Fibroblast of villous mesenchyme (primary cell): ENCODE measurements around a stretch of chr17.

GRCh38 chr17:58518477-58519040 lies 4.1 kb upstream of the MTMR4 start:
- CAGE, long polyA plus RNA: no peak

GRCh38 chr17:58528733-58529764 lies 14.6 kb upstream of the MTMR4 start:
- CAGE, long polyA plus RNA: no peak

DNA sequence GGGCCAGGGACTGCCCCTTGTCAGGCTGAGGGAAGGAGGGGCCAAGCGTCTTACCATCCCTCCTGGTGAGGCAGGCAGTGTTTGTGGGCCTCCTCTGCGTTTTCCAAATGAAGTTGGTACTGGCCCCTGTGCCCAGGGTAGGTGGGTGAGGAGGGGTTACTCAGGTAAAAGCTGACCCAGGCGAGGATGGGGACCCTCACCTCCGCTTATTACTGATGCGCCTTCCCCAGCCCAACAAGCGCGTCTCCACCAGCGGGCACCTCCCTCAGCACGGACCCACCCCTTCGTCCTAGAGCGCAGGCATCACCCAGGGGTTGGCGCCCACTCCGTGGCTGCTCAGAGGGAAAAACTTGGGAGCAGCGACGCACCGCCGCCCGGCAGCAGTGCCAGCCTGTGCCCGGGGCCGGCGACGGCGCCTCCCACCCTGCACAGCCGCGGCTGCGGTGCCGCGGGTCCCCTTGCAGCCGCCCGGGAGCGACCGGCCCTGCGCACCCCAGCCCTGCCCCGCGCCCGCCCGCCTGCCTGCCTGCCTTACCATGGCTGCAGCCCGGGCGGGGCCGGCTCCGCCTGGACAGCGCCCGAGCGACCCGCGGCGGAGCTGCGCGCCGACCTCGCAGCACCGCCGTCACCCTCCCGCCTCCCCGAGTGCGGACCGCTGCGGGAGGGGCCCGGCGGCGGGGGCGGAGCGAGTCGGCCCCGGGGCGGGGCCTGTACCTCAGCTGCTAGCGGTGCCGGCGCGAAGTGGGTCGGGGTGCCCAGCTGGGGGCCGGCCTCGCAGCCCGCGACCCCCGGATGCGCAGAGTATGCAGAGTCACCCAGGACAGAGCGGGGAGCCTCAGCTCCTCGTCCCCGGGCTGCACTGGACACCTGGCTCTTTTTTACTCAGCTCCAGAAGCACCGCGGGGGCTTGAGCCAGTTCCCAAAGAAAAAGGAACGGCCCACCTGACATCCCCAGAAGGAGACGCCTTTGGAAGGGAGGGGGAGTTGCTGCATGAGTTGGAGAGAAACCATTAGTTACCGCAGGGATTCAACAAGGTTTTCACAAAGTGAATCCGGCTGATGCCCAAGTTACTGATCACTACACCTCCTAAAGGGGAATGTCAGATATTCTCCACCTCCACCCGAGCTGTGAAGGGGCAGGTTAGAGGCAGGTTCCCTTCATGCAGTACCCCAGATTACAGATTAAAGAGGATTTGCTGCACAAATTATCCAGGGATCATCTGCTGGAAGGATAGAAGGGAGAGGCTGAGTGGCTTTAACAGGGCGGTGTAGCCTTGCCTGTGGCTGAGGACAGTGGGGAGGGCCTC lies 12.2 kb downstream of the SEPTIN4 start:
- CAGE, long polyA plus RNA: start-site peak on the minus strand centred at position 609 of the sequence, 81 bp wide, 18 and 14 reads in 2 replicates

DNA sequence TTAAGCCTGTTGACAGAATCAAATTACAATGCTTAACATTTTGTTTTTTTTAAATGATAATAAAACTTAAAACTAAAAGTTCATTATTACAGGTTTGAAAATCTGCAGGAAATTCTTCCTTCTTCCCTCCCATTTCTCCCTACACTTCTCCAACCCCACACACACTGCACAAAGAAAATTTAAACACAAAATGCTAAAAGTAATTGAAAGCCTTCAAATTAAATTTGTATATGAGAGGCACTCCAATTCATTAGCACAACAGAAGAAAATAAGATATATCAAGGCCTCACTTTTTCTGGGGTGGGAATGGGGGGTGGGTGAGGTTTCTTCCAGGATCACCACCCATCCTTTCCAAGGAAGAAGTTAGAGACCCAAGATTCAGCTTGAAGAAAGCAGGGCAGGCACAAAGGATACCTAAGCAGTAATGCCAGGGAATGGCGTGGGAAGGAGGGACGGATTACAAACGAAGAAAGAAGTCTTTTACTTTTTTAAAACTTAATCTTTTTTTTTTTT lies 1.6 kb downstream of the SKA2 start:
- CAGE, long polyA plus RNA: no peak

DNA sequence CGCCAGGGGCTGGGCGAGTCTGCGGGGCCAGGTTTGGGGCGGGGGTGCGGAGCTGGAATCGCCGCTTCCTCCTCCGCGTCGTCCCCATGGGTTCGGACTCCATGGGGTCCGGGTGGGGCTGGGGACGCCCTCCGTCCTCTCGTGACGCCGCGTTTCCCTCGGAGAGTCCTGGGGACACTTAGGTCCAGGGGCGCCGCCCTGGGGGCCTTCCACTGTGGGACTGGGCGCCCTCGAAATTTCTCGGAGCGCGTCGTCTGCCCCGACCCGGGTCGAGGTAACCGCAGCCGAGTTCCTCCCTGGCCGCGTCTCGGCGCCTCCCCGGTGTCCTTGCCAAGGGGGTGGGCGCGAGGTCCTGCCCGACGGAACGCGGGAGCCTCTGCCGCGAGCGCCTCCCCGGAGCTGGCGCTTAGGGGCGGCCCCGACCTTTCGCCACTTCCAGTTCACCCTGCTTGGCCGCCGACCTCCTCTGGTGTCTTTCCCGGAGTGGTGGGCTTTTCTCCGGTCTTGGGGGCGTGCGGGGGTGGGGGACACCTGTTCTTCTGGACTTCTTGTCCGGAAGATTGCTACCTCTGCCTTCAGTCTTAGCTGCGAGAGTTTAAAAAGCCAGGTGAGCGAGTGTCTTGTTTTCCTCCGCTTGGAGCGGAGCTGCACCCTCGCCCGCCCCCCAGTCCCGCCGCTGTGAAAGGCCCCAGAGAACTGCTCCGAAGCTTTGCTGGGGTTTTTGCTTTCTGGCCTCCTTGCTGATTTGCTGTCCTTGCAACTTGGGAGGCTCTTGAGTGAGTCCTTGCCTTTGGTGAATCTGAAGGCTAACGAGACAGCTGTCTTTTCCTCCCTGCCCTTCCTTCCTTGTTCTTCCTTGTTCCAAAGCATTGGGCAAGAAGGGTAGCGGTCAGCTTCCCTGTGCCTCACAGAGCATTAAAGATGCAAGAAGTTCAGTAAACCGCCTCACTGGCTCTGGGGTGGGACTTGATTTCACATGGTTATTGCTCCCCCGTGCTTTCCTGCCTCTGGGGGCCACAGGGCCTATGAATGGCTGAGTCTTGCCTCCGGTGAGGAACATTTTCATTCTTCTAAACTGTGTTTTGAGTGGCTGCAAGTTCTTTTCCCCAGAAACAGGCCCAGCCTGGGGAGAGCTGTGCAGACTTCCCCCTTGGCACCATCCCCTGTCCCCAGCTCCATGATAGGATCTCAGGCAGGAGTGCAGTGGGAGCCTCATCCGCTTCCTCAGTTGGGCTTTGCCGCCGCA lies 1.1 kb downstream of the YPEL2 start:
- CAGE, long polyA plus RNA: no peak

DNA sequence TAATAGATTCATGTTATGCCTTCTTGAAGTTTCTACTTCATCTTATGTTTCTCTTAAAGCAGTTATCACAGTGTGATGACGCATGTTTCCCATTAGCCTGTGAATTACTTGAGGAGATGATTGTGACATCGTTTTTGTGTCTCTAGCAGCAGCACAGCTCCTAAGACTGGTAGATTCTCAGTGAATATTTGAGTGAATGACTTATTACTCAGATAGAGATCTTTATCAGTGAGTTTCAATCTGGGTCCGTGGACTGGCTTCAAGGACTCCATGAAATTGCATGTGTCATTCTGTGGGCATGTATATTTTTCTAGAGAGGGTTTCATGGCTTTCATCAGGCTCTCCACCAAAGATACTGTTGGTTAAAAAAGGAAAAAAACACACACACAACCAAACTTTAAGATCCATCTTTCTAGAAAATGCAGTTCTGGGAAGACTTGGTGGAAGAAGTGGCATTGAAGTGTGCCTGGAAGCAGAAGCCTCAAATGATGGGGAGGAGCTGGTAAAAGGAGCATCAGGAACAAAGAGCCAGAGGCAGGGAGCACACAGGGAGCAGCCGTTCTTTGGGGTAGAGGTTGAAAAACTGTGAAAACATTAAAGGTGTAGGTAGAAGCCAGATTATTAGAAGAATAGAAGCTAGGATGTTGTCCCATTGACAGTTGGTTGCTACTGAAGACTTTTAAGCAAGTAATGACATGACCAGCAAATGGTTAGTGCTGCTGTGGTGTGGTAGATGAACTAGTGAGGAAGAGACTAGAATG lies 30.1 kb downstream of the YPEL2 start:
- CAGE, long polyA plus RNA: no peak

GRCh38 chr17:59378539-59379111 lies 47.2 kb downstream of the YPEL2 start:
- CAGE, long polyA plus RNA: no peak

DNA sequence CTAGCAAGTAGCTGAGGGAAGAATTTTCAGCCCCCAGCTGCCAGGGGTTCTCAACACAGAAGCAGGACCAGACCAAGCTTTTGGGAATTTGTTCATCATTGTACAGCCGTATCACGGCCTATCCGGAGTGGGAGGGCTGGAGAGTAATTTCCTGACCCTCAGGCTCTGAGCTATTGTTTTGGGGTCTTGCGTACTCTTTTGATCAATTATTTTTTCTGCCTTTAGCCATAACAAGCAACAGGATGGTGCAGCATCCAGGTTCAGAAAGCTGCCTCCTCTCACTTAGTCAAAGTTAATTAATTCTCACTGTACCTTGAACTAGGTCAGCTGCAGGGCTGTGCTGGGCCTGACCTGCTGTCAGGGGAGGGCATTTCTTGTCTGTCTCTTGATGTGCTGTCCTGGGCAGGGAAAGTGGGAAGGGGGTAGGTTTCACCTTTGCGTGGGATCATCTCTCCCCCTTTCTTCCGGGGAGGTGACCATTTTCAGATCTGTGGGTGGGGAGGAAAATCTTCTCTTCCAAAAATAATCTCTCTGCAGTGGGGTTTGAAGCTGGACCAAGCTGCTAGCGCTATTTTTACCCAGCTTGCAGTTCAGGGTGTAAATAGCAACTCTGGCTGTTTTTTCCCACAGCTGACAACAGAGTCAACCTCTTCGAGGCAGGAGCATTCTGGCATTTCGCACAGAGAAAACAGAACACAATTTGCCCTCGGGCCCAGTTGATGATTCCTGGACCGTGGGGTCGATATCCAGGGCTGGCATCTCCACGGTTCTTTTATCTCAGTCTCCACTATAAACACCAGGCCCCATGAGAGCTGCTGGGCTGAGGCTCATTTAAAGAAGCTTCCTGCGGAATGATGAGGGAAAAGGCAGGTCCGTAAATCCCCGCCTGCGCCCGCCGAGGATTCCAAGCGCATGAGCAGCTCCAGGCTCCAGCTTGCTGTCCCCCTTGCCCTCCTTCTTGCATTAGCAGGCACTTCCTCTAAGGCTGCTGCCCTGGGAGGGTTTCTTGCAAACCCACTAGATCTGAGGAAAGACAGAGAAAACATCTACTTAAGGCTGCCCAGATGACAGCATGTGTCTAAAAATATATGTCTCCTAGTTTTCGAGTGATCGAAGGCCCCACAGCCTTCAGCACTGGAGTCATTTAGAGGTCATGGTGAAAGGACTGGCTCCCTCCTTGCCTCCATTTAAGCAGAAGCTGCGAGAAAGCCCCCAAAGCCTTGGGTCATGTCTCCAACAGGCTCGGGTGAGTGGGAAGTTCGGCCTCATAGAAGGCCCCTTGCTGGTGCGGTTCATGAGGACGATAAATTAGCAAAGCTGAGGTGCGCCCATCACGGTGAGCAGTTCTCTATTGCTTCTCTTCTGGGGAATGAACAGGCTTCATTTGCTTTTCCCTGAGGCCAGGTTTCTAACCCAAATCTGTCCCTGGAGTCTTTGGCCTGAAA lies 93.9 kb downstream of the YPEL2 start:
- CAGE, long polyA plus RNA: no peak

- CAGE, long polyA plus RNA: no peak
Measured at GRCh38 chr17:59469682-59470436, 95.6 kb upstream of the DHX40 start.

- CAGE, long polyA plus RNA: no peak
Measured at GRCh38 chr17:59647954-59648605, 28.4 kb downstream of the CLTC start.

DNA sequence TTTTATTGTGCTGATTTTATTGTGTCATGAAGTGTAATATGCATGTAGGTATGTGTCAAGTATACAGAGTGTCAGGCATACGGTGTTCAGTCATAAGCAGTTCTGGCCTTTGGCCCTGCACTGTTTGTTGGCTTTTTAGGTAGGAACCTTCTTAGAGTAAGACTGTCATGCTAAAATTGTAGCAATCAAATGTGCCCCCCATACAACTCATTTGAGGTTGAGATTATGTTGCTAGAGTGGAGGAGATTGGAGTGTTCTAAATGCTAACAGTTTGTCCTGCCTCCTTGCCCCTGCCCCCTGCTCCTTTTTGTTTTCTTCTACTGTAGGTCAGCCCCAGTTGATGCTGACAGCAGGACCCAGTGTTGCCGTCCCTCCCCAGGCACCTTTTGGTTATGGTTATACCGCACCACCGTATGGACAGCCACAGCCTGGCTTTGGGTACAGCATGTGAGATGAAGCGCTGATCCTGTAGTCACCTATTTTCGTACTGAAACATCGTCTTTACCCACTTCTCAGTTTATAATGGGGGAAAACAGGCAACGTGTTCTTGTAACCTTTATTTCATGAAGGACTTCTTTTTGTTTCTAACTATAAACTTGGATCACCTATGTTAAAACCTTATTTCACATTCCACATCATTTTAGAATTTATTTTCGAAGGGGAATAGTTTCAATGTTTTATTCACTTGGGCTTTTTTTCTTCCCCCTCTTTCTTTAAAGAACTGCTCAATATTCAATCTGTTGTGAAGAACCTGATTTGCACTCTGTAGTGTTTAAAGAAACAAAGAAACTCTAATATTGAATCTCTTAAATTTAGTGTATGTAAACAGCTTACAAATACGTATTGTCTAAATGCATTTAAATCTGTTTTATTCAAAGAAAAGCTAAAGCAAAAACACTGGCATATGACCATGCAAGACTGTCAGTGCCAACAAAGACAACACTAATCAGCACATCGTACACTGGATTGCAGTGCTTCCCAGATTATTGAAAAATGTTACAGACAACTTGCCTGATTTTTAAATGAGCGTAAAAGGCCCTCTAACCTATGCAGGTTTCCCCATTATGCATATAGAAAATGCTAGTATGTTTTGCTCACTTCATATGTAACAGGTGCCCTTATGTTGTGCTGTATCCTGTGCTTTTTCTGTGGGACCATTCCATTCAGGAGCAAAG lies 13.4 kb downstream of the PTRH2 start:
- CAGE, long polyA plus RNA: no peak

DNA sequence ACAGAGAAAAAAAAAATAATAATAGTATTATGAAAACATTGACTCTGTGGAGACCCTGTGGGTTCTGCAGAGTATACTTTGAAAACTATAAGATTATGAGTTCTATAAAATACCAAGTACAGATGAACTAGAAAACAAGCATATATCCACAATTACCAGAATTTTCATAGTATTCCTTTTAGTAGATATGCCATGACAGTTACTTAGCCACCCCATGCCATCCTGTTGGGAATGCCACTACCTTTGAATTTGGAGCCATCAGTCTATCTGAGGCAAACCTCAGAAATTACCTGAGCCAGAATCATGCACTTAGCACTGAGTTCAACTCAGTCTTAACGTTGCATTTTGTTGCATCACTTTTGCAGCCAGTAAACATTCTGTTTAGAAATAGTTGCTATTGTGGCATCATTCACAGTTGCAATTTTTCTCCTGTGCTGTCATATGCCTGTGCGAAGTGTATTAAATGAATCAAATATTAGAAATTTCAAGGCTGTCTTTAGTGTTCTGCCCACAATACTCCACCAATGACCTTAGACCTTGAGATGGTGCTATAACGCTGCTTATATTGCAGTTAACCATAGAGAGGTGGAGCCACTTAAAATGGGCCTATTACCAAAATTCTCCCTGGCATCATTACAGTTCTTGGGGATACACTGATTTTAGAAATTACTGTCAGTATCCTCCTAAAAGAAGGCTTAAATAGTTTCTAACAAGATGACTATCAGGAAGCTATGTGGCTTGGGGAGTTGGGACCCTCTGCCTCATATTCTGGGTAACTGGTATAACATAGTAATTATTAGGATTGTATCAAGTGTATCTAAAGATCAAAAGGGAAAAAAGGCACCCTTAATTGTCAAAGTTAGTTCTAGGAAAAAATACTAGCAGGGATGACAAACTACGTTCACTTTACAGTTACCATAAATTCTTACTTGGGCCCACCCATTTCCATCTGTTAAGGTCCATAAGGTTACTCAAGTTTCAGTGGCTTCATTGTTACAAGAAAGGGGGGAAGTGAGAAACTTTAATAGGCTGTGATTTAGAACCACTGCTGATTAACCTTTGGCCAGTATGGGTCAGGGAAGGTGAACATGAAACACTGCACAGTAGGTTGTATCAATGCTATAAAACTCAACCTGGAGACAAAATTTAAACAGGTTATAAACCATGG lies 11.0 kb downstream of the PTRH2 start:
- CAGE, long polyA plus RNA: no peak

DNA sequence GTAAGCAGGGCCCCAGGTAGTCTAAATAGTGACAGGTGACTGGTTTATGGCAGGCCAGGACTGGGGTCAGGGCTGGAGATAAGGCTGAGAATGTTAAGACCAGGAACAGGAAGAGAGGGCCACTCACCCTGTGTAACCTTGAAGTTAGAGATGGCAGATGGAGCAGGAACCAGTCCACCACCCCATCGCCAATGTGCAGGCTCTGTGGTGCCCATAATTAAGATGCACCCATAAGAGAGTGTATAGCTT lies 1.9 kb upstream of the CA4 start:
- CAGE, long polyA plus RNA: no peak

DNA sequence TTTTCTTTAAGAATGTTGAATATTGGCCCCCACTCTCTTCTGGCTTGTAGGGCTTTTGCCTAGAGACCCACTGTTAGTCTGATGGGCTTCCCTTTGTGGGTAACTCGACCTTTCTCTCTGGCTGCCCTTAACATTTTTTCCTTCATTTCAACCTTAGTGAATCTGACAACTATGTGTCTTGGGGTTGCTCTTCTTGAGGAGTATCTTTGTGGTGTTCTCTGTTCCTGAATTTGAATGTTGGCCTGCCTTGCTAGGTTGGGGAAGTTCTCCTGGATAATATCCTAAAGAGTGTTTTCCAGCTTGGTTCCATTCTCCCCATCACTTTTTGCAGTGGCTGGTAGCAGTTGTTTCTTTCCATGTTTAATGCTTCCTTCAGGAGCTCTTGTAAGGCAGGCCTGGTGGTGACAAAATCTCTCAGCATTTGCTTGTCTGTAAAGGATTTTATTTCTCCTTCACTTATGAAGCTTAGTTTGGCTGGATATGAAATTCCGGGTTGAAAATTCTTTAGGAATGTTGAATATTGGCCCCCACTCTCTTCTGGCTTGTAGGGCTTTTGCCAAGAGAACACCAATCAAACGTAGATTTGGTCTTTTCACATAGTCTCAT lies 50.9 kb downstream of the USP32 start:
- CAGE, long polyA plus RNA: no peak

DNA sequence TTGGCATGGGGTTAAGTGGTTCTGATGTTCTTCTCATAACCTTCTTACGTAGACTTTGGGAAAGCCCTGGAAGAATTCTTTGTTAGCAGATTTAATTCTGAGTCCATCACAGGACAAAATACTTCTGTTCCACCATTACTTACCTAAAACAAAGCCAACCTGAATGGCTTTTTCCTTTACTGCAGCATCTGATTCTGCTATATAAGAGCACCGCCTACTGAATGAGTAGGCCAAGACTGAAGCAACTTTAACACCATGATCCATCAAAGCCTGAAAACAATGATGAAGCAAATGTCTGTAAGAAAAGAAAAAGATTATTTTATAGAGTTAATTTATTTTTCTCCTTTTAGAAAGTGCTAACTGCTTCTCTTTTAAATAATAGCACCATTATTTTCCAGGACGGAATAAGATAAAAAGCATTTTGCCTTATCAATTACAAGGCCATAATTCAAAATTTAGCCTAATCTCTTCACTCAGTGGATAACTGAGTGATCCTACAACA lies 31.7 kb downstream of the APPBP2 start:
- CAGE, long polyA plus RNA: no peak

DNA sequence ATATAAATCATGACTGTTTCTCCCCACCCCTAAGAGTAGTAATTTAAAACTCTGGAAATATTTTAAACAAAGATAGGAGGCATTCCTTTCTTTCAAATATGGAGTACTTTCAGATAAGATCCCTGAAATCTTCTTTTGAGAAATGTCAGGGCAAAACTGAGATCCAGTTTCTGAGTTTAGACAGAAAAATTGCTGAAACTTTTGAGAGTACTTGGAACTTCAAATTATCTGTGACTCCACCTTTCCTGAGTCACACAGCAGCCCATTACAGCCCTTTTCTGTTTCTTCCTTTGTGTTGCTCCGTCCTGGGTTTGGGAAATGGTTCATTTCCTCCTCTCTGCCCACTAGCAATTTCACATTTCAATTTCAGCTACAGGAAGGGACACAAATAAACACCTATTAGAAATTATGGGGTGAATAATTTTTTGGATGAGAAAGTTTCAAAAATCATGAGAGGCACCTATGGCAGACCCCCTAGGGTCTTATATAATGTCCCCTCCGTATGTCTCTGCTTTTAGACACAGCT lies 28.8 kb upstream of the PPM1D start:
- CAGE, long polyA plus RNA: no peak

- CAGE, long polyA plus RNA: no peak
Measured at GRCh38 chr17:61127649-61128266, 271.9 kb upstream of the TBX2 start.

GRCh38 chr17:61196068-61196912 lies 203.4 kb upstream of the TBX2 start:
- CAGE, long polyA plus RNA: no peak

DNA sequence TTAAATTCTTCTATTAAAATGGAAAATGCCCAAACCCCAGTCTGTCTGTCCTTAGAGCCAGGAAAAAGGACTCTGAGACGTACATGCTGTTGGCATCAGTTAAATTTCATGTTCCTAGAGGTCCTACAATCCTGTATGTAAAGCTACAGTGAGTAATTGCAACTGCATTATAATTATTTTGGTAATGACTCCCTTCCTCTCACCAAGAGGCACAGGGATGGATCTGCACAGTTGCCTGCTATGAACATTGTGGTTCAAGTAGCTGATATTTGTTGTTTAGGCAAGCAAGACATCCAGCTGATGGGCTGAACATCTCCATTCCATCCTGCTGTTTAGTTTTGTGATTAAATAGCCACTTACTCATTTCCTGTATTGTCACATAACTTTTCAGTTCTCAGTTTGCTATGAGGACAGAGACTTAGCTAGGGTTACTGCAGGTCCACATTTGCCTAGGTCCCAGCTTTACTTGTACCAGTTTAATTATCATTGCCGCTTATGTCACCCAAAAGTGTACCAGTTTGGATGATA lies 181.2 kb upstream of the TBX2 start:
- CAGE, long polyA plus RNA: no peak

- CAGE, long polyA plus RNA: no peak
Measured at GRCh38 chr17:61331060-61331768, 68.4 kb upstream of the TBX2 start.